ENCODE measurements around the gene ARVCF.

- PRO-cap = no peak
Observed at GRCh38 chr22:19721657-19722164, 1.6 kb upstream of the GP1BB start.

DNA sequence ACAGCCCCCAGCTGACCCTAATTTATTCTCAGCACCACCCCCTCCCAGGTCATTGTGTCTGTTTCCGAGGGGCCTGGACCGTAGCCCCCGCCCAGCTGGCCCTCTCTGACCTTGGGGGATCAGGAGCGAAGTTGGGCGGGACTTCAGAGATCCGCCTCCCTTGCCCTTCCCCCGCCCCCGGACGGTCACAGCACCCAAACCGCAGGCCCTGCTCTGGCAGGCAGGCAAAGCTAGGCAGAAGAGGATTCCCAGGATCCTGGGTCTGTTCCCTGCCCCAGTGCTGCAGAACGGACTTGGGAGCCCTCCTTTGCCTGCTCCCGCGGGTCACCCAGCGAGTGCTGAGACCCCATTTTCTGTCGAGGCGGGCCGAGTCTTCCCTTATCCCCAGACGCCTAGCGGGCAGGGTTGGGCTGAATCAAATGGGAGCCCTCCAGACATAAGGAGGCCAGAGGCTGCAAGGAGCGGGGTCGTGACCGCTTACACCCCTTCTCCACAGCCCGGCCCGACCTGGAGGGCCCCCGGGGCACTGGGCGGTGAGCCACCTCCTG is 690 bp upstream of the GP1BB start:
- PRO-cap = no peak

- PRO-cap = no peak
Observed at GRCh38 chr22:19822661-19823209, 31.9 kb downstream of the GNB1L start.

GRCh38 chr22:19848271-19849465 is 6.0 kb downstream of the GNB1L start:
- PRO-cap = no peak

DNA sequence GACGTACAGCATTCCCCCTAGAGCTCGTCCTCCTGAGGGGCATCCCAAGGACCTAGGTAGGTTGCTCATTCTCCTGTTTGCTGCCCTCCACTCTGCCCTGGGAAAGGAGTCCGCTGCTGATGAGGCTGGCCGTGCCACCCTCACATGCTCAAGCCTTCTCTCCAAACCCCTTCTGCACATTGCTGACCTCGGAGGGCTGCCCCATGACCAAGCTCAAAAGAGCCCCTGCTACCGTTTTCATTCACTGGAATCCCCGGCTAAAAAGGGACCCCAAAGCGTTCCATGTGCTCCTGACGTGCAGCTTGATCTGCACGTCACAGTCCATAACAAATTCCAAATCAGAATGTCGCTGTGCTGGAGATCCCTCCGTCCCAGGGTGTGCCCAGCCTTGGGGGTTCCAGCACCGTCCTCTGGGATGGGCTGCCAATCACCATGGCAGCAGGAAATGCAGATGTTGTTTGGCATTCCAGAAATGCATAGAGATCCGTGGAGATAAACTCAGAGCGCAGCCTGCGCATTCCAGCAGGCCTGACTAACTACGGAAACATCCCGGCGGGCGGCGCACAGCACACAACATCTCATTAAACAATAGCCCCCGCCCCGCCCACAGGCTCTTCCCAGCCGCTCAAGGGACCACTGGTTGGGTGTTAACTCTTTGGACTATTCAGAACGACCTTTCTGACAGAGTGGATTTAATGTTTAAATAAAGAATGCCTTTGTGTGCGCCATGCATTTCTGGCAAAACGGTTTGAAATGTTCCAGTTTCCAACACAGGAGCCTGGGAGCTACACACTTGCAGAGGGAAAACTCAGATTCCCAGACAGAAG is 26.4 kb upstream of the GNB1L start:
- PRO-cap = bidirectional peak, plus-strand start at position 517 of the sequence, minus-strand start at position 342 of the sequence

DNA sequence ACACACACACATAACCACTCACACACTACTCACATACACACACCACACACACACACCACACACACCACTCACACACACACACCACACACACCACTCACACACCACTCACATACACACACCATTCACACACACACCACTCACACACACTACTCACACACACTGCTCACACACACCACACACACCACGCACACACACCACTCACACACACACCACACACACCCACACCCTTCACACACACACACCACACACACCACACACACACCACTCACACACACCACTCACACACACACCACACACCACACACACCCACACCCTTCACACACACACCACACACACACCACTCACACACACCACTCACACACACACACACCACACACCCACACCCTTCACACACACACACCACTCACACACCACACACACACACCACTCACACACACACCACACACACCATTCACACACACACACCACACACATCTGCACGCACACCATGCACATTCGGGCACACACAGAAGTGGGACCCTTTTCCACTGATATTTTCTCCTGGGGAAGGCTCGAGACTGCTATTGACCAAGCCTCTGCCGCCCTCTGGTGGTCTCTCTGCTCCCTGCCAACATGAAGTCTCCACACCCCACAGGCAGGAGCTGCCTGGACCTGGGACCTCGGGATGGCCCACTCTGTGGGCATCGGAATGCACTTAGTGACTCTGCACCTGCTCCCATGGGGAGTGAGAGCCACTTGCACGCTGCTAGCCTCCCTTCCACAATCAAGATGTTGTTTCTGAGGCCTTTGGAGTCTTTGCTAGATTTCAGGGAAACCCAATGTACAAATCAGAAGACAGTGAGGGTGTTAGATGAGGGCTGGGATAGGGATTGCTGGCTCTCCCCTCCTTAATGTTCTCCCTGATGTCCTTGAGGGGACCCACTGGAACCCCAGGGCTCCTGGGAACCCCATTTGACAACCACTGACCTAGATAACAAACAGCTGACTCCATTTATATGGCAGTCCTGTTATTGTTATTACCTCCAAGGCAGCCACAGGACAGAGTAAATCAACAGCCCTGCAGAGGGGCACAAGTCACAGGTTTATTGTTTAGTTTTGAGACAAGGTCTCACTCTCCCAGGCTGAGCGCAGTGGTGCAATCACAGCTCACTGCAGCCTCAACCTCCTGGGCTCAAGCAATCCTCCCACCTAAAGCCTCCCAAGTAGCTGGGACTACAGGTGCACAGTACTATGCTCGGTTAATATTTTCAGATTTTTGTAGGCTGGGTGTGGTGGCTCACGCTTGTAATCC is 31.6 kb upstream of the COMT start:
- PRO-cap = no peak

DNA sequence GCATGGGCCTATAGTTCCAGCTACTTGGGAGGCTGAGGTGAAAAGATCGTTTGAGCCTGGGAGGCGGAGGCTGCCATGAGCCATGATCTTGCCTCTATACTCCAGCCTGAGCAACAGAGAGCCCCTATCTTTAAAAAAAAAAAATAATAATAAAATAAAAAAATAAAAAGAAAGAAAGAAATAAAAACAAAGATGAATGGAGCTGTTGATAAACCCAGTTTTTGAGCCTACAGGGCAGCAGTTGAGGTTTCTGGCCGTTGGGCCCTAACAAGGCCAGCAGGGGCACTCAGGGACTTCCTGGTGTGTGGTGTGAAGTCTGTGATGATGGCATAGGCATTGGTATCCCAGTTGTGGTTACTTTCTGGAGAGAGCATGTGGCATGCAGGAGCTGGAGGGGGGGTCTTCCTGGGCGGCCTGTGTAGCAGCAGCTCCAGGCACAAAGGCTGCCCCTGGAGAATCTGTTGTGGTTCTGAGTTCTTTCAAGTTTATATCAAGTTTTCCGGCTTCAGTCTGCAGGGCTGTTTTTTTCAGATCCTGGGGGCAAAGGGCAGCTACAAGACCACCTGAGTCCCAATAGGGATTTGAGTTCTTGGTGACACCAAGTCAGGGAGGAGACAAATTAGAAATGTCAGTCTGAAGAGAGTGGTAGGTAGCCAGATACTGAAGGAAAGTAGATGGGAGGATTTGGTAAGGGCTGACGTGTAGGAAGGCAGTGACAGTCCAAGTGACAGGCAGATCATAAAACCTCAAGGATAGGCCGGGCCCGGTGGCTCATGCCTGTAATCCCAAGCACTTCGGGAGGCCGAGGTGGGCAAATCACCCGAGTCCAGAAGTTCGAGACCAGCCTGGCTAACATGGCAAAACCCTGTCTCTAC is 2.1 kb upstream of the TXNRD2 start:
- PRO-cap = no peak

DNA sequence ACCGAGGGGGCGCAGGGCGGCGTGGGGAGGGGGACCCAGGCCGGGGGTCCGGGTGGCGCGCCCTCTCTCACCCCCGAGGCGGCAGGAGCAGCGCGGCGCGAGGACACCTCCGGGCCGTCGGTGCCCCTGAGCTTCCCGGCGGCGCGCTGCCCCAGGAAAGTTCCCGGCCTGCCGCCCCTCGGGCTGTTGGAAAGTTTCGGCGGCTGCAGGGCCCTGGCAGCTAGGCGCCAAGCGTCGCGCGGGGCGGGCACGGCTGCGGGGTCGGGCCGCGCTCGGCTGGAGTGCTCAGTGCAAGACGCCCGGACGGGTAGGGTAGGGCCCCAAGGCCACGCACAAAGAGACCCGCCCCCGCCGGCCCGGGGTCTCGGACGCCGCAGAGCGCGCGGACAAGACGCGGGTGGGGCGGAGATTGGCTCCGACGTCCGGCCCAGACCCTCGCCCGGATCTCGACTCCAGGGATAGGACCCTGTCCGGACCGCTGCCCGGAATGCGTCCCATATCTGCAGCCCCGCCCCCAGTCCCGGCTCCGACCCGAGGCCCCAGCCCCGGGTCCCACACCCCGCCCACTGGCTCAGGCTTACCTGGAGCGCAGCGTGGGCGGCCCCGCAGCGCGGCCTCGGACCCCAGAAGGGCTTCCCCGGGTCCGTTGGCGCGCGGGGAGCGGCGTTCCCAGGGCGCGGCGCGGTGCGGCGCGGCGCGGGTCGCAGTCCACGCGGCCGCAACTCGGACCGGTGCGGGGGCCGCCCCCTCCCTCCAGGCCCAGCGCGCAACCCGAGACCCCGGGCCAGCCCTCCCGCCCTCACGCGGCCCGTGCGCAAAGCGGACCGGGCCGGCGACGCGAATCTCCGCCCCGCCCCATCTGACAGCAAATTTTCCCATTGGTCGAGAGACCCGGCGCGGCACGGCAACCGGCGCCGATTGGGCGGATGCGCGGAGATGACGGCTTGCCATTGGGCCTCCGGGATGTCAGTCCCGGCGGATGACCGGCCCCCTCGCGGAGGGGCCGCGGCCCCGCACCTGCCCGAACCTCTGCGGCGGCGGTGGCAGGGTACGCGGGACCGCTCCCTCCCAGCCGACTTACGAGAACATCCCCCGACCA is at the start of gene ARVCF:
Gene ARVCF (minus strand): TSS at position 816 of the 1,099 bp plus-strand sequence.
- PRO-cap = no peak

GRCh38 chr22:20033246-20033805 is 12.4 kb downstream of the TANGO2 start:
- PRO-cap = no peak

DNA sequence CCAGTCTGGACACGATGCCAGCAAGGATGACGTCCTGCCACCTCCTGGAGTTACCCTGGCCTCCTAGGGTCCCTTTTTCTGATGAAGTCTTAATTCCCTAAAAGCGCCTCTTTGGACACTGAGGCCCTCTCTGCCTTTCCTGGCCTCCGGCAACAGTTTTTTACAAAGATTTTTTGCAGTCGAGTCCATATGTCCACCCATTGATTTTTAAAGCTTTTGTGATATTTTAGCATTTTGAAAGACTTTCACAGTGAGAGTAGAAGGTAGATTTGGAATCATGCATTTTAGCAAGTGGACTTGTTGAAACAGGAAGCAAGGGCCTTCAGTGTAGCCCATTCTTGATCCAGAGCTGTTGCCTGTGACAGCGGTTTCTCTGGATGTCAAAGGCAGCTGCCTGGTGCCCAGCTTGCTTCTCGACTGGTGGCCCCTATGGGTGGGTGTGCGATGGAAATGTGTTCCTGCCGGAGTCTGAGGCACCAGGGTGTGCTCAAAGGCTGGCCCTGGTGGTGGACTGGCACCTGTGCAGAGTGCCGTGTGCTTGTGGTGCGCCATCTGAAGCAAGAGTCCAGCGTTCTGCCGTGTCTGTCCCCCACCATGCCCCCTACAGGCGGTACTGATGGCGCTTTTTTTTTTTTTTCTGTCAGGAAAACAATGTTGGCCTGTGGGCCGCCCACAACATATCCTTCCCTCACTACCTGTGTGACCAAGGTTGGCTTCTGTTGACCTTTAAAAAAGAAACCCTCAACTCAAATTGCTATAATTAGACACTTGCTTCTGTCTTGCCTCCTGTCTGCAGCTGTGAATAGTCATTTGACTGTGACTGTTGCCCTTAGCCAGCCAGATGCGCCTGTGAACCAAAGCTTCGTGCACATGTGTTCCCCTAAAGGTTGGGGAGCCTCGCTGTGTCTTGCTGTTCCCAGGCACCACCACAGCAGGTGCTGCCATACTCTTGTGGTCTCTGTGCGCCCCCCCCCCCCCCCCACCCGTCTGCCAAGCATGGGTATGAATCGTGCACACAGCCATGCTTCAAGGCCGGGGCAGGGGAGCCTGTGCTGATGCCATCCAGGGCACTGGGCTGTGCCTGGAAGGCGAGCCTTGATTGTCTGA is 4.8 kb upstream of the RANBP1 start:
- PRO-cap = no peak

DNA sequence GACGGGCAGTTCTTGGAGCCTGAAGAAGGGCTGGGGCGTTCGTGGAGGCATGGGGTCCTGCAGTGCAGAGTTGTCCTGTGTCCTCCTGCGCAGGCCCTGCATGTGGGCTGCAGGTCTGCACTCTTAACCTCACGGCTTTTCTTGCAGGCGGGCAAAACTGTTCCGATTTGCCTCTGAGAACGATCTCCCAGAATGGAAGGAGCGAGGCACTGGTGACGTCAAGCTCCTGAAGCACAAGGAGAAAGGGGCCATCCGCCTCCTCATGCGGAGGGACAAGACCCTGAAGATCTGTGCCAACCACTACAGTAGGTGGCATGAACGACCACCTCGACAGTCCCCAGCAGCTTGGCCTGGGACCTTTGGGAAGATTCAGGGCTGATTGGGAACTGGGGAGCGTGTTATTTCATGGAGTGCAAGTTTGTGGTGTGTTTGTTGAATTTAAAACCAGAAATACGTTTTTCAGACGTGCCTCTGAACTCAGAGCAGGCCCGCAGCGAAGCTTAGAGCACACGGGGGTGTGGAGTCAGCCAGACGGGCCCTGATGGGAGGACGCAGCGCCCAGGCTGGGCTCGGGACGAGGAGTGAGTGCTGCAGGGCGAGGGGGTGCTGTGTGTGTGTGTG is 5.2 kb upstream of the TRMT2A start:
- PRO-cap = no peak

DNA sequence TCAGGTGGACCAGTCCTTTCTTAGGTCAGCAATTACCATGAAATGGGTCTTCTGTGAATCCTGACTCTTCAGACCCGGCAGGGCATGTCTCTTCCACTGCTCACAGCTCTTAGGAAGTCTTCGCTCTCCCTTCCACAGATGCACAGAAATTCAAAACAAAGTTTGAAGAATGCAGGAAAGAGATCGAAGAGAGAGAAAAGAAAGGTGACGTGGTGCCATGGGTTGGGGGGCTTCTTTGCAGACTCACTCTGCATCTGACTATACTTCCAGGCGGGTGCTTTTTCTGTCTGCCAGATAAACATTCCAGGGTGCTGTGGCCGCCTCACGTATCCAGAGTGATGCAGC is 5.5 kb upstream of the ZDHHC8 start:
- PRO-cap = no peak

- PRO-cap = no peak
Observed at GRCh38 chr22:20237933-20238945, 29.9 kb downstream of the RTN4R start.

GRCh38 chr22:20514311-20515585 is 7.3 kb downstream of the MED15 start:
- PRO-cap = no peak

DNA sequence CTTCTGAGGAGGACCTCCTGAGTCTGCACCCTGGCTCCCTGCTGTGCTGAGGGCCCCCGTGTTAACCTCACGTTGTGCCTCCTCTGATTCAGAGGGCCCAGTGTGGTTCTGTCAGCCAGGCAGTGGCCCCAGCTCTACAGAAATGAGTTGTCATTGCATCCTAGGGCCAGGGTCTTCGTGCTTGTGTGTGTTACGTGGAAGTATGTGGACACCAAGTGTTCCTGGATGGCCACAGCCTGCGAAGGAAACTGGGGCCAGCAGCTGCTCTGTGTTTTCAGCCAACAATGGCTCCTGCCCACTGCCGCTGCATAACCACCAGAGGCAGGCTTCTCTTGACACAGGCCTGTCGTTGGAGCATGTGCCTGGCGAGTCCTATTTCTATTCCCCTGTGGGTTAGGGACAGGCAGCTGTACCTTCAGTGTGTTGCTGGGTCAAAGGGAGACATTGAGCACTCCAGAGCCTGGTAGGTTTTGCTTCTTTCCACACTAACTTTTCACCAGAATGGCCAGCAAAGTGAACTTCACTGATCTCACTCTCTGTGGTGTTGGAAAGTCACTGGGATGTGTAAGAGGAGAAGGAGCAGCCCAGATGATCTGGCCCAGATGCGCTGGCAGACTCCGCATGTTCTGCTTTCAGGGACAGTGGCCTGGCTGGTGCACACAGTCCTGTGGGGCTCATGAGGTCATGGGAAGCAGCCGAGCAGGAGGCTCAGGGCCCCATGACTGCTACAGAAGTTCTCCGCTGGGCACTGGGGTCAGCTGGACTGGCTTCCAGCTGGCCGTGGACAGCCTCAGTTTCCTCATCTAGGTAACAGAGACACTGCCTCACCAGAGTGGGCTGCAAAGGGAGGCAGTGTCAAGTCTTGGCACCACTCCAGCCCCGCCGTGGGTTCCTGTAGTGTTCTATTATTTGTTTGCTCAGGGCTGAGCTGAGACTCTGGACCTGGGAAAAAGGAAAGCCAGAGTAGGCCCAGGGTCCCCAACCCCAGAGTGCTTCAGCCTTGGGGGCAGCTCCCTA is 44.8 kb downstream of the MED15 start:
- PRO-cap = no peak

GRCh38 chr22:20584579-20585311 is 77.3 kb downstream of the MED15 start:
- PRO-cap = no peak

DNA sequence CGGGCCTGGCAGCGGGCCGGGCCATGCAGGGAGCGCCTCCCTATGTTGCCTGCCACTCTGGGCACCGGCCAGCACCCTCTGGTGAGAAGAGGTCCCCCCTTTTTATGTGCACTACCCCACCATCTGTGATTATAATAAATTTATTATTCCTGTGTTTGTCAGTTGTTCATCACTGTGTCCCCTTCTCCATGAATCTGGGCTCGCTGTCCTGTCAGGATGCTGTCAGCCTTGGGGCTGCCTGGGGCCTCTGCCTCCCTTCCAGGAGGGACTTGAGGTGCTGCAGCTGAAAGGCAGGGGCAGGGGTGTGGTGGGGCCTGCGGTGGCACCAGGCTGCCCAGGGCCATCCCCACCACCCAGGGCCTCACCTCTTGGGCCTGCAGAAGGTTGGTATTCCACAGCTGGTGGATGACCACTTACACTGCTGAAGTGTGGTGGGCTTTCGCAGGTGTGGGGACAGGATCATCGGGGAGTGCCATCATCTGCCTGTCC is 80.1 kb downstream of the MED15 start:
- PRO-cap = no peak

GRCh38 chr22:20704137-20704339 is 69.9 kb upstream of the SERPIND1 start:
- PRO-cap = no peak

GRCh38 chr22:20748789-20749803 is 24.8 kb upstream of the SERPIND1 start:
- PRO-cap = no peak

DNA sequence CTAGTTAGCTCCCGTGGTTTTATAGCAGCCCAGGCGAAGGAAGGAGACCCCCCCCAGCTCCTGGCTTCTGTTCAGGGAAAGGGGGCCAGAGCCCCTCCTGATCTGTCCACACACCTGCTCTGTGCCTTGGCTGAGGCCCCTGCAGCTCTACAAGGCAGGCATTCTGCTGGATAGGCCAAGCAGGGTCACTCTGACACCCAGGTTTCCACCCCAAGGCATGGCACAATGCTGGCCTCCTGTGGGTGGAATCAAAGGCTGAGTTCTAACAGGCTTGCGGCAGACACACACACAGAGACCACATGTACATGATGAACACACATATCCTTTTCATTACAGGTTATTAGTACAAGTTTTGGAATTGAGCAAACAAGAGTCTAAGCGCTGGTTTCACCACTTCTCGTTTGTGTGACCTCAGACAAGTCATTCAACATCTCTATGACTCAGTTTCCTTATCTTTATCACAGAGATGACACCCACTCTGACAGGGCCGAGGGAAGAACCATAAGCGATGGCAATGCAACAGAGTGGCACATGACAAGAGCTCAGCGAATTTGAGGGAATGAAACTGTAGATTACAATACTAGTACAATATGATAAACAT is 7.6 kb downstream of the SERPIND1 start:
- PRO-cap = no peak